Mesenchymal stem cell of the bone marrow (primary cell): ENCODE measurements around a stretch of chr15.

DNA sequence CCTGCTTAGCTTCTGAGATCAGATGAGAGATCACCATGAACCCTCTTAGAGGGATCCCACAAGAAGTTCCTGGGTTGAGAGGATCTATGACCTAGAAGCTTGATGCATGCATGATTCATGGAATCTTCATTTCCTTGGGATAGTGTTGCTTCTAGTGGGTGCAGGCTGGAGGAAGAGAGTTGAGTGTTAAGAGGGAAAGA is 331.2 kb upstream of the RGMA start:
- CAGE, long polyA plus RNA: no peak

GRCh38 chr15:94287597-94288187 is 56.3 kb downstream of the MCTP2 start:
- CAGE, long polyA plus RNA: no peak

- CAGE, long polyA plus RNA: no peak
These were observed 1036.1 kb downstream of the MCTP2 start for GRCh38 chr15:95267351-95268000.

DNA sequence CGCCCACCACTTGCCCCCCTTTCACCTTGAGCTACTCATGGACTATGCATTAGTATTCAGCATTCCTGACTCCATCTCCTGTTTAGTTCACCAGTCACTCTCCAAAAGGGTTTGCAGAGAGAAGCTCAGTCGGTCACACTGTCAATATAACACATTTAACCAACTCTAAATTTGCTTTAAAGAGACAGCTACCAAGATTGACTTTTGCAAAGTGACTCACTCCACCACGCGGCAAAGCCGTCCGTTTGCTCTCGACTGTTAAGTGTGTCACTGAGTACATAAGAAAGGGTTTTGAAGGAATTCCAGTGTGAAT is 1006.8 kb upstream of the NR2F2 start:
- CAGE, long polyA plus RNA: no peak

- CAGE, long polyA plus RNA: no peak
These were observed 868.2 kb upstream of the NR2F2 start for GRCh38 chr15:95462352-95462661.

DNA sequence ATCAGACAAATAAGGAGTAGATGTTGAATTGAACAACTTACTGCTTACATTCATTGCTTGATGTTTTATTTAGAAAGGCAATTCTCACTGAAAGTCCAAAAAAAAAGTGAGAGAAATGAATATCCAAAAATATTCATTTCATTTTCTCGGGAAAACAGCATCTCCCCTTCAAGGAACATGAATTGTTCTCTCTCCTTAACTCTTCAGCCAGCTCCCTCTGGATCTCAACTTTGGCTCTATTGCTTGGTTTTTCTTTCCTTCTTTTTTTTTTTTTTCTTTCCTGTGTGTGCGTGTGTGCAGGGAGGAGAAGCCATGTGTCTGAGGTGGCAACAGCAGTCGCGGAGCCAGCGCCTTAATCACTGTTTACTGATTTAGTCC is 835.7 kb upstream of the NR2F2 start:
- CAGE, long polyA plus RNA: no peak

GRCh38 chr15:95556699-95557420 is 773.6 kb upstream of the NR2F2 start:
- CAGE, long polyA plus RNA: no peak

GRCh38 chr15:95624075-95624605 is 706.4 kb upstream of the NR2F2 start:
- CAGE, long polyA plus RNA: no peak

DNA sequence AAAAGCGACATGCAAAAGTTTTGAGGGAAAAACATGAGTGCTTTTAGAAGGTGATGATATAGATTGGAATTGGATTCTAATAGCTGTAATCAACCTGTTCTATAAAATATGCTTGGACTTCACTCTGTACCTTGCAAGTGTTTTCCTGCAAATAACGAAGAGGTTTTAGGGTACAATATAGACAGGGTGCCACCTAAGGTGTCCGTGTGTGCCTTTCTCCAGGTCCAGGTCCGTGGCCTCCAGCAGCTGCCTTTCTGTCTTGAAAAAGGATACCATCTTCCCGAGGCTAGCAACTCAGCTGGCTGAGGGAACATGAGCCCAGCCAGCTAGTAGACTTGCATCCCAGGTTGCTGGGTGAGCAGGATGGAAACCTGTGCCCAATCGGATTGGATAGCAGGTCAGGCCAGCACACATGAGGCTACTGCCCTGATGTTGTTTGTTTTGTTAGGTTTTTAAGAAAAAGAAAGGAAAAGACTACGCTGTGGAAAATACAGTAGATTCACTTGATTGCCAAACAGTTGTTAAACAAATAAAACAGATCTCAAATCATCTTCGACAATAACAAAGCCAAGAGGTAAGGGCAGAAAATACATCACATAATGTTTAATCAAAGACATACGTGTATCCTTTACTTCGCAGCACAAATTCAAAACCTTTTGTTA is 661.4 kb upstream of the NR2F2 start:
- CAGE, long polyA plus RNA: no peak

DNA sequence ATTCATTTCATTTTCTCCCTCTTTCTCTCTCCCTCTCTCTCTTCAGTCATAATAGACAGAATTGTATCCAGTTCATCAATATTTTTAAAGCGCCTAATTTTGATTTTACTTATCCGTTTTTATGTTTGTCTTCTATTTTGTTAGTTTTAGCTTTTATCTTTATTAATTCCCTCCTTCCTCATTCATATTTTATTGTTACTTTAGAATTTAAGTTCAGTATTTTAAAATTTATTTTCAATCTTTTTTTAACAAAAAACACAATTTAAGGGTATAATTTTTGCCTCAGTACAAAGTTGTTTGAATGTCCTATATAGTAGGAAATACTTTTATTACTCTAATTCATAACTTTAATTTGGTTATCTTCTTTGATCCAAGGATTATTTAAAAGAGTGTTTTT is 89.1 kb upstream of the NR2F2 start:
- CAGE, long polyA plus RNA: no peak

DNA sequence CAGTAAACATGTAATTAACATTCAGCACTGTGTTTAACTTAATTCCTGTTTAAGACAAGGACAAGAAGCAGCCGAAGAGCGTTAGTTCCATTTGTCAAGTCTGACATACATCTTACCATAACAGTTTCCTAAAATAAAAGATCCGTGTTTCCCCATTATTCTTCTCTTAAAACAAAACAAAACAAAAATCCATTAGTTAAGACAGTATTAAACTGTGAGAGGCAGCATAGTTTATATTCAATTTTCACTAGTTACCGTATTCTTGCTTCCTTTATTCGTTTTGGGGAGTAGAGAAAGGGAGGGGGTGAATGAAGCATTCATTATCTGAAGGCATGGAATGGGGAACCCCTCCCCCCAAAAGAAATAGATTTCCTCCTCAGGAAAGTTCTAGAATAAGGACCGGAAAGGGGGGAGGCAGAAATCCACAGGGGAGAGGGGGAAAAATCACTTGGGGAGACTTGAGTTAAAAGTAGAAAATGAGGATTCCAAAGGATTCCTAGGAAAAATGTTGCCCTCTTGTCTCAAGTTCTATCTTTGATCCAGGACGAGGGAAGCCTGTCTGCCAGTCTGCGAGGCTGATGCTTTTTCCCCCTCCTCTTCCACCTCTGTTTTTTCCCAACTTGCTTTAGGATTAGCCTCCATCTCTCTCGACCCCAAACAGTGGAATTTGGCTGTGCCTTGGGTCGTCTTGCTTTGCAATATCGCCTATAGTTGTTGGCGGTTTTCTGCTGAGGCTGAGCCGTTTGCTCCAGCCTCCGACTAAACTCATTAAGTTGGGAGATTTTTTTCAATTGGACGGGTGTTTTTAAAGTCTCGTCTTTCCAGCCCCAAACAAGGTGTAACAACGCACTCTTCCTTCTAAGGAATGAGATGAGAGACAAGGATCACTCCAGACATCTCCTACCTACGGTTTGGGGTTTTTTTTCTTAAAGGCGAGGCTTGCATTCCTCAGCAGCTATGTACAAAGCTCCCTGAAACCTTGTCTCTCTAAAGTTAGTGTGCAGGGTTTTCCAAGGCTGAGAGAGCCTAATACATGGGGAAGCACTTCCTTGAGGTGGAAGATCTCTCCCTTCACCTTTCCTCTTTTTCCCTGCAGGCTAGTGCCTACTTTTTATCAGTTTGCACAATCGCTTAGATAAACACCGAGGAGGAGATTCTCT is 5.1 kb upstream of the NR2F2 start:
- CAGE, long polyA plus RNA: no peak

GRCh38 chr15:96329833-96330424 is 571 bp upstream of the NR2F2 start:
- CAGE, long polyA plus RNA: no peak

DNA sequence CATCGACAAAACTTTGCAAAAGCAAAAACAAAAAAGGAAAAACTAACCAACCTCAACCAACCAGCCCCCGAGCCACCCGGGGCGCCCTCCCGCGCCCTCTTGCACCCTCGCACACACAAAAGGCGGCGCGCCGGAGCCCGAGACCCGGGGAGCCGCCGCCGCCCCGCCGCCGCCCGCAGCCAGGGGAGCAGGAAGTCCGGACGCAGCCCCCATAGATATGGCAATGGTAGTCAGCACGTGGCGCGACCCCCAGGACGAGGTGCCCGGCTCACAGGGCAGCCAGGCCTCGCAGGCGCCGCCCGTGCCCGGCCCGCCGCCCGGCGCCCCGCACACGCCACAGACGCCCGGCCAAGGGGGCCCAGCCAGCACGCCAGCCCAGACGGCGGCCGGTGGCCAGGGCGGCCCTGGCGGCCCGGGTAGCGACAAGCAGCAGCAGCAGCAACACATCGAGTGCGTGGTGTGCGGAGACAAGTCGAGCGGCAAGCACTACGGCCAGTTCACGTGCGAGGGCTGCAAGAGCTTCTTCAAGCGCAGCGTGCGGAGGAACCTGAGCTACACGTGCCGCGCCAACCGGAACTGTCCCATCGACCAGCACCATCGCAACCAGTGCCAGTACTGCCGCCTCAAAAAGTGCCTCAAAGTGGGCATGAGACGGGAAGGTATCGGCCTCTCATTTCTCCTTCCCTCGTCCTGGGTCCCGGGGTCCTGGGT is 1.5 kb downstream of the NR2F2 start:
- CAGE, long polyA plus RNA: no peak

GRCh38 chr15:96353524-96353702 is 22.9 kb downstream of the NR2F2 start:
- CAGE, long polyA plus RNA: no peak

DNA sequence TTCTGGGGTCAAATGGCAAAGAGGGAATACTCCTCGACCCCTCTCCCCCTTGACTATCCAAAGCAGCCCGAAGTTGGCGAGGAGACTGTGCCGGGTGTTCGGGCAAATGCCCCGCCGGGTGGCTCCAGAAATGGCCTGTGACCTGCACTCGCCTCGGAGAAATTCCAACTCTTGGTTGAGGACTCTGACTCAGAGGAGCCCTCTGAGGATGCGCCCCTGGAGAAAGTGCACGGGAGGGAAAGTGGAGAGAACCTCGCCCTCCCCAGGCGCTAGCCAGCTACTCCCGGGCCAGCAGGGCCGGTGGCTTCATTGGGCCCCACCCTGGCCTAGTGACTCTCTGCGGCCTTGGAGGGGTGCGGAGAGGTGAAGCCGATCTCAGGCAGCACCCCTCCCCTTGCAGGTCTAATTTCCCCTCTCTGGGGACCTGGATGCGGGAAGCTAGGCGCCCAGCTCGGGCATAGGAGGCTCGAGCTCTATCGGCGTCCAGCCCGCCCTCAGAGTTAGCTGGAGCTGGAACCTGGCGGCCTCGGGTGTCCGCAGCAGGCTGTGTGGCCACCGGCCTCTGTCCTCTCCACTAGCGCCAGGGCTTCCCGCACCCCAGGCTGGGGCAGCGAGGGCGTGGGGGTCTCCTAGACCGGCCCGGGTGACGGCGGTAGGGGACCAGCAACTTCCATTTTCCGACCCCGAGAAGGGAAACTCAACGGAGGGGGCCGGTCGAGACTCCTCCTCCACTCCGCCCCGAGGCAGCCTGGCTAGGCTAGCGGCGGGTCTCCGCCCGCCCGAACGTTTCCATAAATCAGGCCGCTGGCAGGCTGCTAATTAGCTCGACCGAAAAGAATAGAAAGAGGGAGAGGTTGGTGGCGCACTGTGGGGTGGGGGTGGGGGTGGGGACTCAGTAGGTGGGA is 29.4 kb downstream of the NR2F2 start:
- CAGE, long polyA plus RNA: no peak

GRCh38 chr15:96409602-96410237 is 79.2 kb downstream of the NR2F2 start:
- CAGE, long polyA plus RNA: no peak

DNA sequence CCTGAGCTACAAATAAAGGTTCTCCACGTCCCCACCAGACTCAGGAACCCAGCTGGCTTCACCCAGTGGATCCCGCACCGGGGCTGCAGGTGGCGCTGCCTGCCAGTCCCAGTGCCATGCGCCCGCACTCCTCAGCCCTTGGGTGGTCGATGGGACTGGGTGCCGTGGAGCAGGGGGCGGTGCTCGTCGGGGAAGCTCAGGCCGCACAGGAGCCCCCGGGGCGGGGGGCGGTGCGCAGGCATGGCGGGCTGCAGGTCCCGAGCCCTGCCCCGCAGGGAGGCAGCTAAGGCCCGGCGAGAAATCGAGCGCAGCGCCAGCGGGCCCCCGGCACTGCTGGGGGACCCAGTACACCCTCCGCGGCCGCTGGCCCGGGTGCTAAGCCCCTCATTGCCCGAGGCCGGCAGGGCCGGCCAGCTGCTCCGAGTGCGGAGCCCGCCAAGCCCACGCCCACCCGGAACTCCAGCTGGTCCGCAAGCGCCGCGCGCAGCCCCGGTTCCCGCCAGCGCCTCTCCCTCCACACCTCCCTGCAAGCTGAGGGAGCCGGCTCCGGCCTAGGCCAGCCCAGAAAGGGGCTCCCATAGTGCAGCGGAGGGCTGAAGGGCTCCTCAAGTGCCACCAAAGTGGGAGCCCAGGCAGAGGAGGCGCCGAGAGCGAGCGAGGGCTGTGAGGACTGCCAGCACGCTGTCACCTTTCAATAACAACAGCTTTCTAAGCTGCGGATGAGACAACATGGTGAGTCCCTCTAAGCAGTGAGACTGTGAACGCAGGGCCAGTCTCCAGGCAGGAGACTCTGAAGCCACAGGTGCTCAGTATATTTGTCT is 161.4 kb downstream of the NR2F2 start:
- CAGE, long polyA plus RNA: no peak

- CAGE, long polyA plus RNA: no peak
These were observed 617.4 kb downstream of the NR2F2 start for GRCh38 chr15:96947743-96948427.

DNA sequence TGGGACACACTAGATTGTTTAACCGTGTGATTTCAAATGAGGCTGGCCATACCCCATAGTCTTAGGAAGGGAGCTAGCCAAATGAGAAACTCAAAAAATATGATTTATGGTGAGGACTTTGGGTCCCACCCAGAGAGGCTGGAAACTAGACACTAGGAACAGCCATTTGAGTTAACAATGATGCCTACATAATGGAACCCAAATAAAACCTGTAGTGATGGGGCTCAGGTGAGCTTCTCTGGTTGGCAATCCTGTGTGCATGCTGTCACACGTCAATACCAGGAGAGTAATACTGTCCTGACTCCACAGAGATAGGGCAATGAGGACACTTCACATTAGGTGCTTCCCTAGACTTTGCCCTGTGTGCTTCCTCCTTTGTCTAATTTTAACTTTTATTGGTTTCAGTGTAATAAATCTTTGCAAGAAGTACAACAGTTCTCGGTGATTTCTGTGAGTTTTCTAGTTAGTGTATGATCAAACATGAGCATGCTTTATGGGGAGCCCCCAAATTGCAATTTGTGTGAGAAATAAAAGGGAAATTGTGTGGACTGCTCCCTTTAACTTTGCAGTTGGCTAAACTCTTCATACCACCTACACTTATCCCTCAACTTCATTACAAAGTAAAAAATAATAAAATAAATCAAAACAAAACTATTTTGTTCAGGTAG is 281.8 kb upstream of the ARRDC4 start:
- CAGE, long polyA plus RNA: no peak

DNA sequence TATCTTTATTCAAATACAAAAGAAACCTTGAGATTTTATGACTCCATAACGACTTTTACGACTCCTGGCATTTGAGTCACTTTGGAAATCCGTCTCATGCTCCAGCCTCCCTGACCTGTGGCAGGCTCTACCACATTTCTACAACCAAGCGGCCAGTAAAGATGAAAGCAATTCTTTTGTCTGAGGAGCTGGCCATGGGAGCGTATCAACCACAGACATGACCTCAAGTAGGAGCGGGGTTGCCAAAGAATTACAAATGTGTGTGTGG is 40.0 kb downstream of the ARRDC4 start:
- CAGE, long polyA plus RNA: no peak